PC-3 (cell line): ENCODE measurements around a stretch of chr7.

DNA sequence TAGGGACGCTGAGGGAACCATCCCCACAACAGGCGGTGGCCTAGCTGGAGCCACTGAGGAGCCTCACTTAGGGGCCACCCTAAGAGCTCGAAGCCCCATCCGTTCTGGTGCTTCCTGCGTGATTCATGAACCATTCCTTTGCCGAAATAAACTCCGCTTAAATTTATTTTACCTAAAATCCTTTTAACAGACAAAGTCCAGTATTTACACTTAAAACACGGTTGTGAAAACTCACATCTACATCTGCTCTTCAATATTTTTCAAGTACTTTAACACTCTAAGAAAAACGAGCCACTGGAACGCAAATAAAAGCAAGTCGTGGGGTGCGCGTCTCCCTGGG, 161.9 kb upstream of the FAM20C start:
- RAMPAGE, long total RNA = no peak

DNA sequence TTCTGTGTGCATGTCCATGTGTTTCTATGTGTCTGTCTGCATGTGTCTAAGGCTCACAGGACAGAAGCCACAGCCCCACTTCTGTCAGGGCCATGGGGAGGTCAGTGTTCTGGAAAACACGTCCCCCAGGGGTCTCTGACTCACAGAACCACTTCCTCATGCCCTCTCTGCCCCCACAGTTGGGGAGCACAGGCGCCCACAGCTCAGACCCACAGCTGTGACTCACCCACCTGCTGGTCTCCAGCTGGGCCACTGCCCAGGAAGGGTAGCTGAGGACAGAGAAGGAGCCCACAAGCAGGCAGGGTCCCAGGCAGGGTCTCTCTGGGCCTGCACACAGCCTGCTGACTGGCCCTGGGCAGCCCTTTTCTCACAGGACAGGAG, 103.0 kb upstream of the FAM20C start:
- RAMPAGE, long total RNA = no peak

DNA sequence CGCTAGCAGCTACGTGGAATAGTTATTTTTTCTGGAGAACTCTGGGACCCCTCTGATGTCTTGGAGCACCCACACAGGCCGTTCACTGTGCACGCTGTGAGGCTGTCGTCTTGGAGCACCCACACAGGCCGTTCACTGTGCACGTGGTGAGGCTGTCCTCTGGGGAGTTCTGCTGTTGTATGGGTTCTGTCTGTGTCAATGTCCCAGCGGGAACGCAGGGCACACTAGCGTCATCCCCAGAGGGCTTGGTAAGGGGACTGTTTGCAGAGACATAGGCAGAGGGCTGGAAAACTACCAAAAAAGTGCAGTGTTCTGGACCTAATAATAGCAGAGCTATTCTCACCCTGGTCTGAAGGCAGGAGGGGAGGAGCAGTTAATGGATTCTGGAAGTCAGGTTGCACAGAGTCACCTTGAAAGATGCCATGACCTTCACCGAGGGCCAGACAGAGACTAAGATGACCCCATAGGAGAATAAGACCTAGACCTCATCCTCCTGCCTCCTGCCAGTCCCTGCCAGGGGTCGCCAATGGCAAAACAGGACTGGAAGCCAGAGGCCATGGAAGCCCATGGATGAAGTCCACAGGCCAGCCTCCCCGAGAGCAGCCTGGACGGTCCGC, 38.6 kb upstream of the FAM20C start:
- RAMPAGE, long total RNA = no peak

DNA sequence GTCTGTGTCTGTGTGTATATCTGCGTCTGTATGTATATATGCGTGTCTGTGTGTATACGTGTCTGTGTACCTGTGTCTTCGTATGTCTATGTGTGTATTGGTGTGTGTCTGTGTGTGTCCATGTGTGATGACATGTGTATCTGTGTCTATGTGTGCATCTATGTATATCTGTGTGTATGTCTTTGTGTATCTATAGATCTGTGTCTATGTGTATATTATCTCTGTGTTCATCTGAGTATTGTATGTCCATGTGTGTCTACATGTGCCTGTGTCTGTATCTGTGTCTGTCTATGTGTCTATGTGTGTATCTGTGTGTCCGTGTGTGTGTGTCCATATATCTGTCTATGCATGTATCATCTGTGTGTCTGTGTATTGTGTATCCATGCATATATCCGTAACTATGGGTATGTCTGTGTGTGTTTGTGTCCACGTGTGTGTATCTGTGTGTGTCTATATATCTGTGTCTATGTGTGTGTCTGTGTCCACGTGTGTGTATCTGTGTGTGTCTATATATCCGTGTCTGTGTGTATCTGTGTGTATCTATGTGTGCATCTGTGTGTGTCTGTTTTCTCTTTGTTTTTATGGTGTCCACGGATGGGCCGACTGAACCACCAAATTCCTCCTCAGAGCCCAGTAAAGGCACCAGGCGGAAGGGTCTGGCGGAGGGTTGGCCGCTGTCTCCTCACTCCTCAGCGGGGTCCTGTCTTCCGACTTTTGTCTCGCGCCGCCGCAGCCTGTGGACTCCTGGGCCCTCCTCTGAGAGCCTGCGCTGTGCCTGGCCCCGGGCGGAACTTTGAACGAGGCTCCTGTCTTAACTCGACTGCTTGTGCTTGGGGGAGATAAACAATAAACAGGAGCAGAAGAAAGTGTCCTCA, 2.5 kb upstream of the FAM20C start:
- RAMPAGE, long total RNA = no peak

GRCh38 chr7:193412-193860, 1.1 kb downstream of the FAM20C start:
- RAMPAGE, long total RNA = no peak

DNA sequence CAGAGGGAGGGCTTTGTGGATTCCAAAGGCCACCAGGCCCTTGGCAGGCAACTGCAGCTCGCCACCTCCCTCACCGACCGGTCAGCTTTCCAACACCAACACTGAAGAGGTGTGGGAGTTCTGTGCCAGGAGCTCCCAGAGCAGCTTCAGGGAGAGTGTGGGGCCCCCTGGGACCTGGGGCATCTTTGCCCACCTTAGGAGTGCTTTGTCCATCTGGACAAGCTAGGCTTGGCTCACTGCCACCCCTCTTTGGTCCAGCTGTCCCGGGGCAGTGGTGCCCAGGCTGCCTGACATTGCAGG, 5.2 kb downstream of the FAM20C start:
- RAMPAGE, long total RNA = no peak

GRCh38 chr7:230127-230647, 37.8 kb downstream of the FAM20C start:
- RAMPAGE, long total RNA = no peak

GRCh38 chr7:236730-237953, 44.8 kb downstream of the FAM20C start:
- RAMPAGE, long total RNA = no peak

DNA sequence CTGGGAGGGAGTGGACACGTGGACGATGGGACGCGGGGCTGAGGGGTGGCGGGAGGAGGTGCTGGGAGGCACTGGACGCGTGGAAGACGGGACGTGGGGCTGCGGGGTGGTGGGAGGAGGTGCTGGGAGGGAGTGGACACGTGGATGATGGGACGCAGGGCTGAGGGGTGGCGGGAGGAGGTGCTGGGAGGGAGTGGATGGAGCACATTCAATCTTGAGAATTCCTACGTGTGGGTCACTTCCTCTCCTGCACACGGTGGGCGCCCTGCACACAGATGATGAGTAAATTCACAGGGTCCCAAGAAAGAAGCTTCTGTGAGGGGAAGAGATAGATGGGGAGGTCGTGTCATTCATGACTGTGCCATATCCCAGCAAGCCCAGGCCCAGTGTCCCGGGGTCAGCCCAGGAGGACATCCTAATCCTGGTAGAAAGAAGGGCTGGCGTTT, 7.3 kb downstream of the FOXL3 start:
- RAMPAGE, long total RNA = no peak

- RAMPAGE, long total RNA = no peak
These were observed 29.5 kb downstream of the FOXL3 start for GRCh38 chr7:319572-319854.

DNA sequence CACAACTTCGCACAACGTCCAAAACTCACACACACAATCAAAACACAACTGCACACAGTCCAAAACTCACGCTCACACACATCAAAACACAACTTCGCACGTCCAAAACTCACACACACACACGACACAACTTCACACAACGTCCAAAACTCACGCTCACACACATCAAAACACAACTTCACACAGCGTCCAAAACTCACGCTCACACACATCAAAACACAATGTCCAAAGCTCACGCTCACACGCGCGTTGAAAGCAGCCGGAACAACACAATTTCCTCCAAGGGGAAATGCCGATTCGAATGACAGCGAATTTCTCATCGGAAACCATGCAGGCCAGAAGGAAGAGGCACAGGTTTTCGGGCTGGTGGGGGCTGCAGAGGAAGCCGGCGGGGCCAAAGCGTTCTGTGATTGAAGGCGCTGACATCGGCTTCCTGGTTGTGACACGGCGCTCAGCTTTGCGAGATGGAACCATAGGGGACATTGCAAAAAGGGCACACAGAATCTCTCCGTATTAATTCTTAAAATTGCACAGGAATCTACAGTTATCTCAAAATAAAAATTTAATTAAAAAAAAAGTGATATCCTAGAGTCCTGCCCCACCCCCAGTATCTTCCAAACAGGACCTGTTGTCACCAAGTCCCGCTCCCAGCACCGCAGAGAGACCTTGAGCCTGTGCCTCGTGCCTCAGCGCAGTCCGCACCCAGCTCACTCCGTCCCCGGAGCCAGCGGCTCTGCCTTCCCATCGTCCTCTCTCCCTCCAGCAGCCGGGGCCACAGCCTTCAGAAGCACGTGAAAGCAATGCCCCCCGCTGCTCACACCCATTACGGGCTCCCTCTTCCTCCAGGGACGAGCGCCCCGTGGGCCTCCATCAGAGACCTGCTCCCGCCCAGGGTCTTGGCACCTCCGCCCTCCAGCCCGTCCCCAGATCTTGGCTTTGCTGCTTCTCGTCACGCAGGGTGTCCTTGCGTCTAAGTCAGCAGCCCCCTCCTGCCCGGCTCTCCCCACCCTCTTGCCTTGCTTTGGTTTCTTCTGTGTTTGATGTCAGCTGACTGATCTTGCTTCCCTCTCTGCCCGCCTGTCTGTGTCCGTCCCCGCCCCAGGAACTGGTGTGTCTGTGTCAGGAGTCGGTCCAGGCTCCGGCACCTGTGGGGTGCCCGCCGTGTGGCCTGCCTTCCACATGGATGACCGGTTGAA, 61.5 kb downstream of the FOXL3 start:
- RAMPAGE, long total RNA = no peak

DNA sequence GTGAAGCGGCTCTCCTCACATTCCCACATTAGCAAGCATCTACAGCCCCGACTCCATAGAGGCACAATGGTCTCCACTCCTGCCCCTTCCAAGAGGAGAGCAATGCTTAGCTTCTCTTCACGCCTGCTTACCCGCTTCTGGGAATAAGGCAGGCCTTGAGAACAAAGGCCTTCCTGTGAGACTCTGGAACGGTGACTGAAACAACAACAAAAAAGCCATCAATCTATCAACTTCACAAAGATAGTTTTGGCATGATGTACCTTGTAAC, 67.8 kb downstream of the FOXL3 start:
- RAMPAGE, long total RNA = no peak

GRCh38 chr7:368848-369543, 79.0 kb downstream of the FOXL3 start:
- RAMPAGE, long total RNA = no peak

DNA sequence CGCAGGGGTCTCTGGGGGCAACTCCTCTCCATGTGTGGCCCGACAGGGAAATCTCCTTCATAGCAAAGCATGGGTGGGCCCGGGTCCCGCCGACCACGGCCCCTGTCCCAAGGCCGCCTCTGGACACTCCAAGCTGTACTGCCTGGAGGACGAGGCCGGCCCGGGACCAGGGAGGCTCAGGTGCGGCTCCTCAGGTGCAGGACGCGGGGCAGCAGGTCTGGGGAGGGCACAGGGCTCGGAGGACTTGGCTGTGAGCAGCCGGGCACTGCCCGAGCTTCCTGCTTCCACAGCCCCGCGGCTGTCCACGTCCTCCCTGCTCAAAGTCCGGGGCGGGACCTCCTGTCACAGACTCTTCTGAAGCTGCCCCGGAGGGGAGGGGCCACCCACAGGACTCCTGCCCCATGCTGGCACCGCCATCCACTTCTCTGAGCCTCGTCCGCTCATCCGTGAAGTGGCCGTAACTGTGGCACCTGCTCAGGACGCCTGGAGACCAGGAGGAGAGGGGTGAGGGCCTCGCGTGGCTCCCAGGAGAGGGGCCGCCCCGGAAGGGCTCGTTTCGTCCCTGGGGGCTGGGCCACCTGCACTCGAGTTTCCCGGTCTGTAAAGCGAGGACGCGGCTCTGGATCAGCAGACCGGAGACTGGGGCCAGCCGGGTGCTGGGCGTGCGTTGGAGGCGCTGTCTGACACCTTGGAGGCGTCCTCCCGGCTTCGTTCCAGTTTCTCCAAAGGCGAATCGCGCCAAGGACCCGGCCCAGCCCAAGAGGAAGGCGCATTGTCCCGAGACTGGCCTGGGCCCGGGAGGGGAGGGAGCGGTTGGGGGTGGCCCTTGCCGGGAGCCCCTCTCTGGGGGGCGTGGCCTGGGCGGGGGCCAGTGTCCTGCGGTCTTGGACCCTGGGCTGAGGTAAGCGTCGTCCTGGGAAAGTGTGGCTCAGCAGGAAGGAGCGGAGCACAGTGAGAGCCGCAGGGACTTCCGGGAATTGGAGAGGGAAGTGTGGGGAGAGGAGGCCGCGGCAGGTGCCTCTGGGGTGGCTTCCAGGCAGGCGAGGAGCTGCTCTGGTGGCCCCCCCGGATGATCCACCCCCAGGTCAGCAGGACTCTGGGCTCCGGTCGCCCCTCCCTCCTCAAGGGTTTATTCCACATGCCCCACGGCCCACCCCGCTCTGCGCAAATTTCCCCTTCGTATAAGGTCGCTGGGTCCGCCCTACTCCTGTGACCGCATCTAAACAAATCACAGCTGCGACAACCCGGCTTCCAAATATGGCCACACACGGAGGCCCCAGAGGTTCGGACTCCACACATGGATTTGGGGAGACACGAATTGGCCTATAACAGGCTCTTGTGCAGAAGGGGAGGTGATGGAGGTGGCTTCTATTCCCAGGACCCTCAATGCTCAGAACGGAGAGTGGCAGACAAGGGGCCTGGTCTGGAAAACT, 89.6 kb downstream of the FOXL3 start:
- RAMPAGE, long total RNA = no peak

GRCh38 chr7:435733-436250, 83.9 kb downstream of the PDGFA start:
- RAMPAGE, long total RNA = no peak

GRCh38 chr7:460497-461113, 59.0 kb downstream of the PDGFA start:
- RAMPAGE, long total RNA = no peak

DNA sequence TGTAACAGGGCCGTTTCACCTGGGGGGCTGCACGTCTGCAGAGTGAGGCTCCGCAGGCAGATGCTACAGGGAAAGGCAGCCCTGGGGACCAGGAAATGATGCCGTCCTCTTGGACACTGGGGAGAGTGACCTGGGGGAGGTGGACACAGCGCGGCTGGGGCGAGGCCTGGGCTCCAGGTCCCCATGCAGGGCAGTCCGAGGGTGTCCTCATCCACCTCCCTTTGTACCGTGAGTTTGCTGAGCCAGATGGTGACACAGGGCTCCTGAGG, 41.9 kb downstream of the PDGFA start:
- RAMPAGE, long total RNA = no peak

- RAMPAGE, long total RNA = no peak
These were observed 64.2 kb upstream of the PDGFA start for GRCh38 chr7:583554-584502.

- RAMPAGE, long total RNA = no peak
These were observed 914 bp upstream of the PRKAR1B start for GRCh38 chr7:728005-728385.

- RAMPAGE, long total RNA = no peak
These were observed 32.8 kb upstream of the PRKAR1B start for GRCh38 chr7:759776-760334.